Cardiac ventricle fibroblast (primary cell): ENCODE results near the genes KRT40, KRTAP2-2, KRTAP4-9, KRTAP9-3, KRTAP17-1 and KRT14.

DNA sequence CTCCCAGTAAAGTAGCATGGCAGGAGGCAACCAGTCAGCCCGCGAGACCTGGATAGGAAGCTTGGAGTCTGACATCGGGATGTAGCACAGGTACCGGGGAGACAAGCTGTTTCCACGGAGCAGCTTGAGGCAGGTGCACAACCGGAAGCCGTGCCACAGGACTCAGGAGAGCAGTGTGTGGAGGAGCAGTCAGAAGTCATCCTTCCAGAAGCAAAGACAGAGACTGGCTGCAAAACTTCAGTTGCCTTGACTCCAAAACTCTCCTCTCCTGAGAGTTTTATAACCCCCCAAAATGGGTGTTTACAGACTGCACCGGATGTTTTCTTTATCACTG, at the start of gene KRT40:
TSS of gene KRT40 (minus strand) at position 253 of the 334 bp plus-strand sequence.
- RAMPAGE, long total RNA, result no peak

DNA sequence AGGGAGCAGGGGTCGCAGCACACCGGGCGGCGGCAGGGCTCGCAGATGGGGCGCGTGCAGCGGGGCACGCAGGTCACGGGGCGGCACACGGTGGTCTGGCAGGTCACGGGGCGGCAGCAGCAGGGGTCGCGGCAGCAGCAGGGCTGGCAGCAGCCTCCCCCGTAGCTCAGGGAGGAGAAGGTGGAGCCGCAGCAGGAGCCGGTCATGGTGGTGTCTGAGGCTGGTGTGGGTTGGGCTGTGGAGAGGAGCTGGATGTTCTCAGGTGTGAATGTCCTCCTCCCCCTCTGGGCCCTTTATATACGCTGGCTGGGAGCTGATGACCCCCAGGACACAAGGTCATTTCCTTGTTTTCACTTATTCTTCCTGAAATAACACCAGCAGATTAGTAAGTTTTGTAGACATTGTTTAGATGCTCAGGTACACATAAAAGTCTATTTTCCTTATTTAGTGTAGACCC, at the start of gene KRTAP2-2:
TSS of gene KRTAP2-2 (minus strand) at position 225 of the 457 bp plus-strand sequence.
- RAMPAGE, long total RNA, result no peak

- RAMPAGE, long total RNA, result no peak
These were observed 600 bp downstream of the KRTAP2-3 start for GRCh38 chr17:41059121-41059907.

DNA sequence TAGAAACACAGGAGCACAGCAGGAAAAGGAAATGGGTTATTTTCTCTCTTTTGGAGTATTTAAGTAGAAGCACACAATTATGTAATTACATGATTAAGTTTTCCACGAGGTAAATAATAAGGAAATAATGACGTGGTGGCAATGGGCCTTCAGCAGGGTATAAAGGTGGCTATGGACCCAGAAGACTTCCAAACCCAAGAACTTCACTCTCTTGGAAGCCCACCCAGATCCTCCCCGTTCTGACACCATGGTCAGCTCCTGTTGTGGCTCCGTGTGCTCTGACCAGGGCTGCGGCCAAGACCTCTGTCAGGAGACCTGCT, at the start of gene KRTAP4-9:
TSS of gene KRTAP4-9 (plus strand) at position 248 of the 320 bp plus-strand sequence.
- RAMPAGE, long total RNA, result no peak

GRCh38 chr17:41117839-41118195, 356 bp downstream of the KRTAP4-11 start:
- RAMPAGE, long total RNA, result no peak

DNA sequence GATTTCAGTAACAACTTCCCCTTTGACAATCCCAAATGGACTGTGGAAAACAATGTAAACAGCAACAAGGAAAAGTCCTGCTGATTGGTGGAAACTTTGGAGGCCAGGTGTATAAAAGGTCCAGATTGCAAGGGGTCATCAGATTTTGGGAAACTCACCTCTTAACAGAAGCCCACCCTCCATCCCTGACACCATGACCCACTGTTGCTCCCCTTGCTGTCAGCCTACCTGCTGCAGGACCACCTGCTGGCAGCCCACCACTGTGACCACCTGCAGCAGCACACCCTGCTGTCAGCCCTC, at the start of gene KRTAP9-3:
TSS of gene KRTAP9-3 (plus strand) at position 141 of the 300 bp plus-strand sequence.
- RAMPAGE, long total RNA, result no peak

DNA sequence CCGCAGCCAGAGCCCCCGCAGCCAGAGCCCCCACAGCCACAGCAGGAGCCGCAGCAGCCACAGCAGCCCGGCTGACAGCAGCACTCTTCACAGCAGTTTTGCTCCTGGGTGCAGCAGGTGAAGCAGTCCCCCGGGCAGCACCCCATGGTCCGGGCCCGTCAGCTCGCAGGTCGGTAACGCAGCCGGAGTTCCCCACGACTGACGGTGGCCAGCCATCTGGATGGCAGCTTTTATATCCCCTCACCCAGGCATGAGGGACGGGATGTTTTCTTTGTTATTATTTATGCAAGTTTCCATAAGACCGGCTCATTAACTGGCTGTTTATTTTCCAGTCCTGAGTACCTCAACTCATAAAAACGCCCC, at the start of gene KRTAP17-1:
TSS of gene KRTAP17-1 (minus strand) at position 206 of the 363 bp plus-strand sequence.
- RAMPAGE, long total RNA, result no peak

DNA sequence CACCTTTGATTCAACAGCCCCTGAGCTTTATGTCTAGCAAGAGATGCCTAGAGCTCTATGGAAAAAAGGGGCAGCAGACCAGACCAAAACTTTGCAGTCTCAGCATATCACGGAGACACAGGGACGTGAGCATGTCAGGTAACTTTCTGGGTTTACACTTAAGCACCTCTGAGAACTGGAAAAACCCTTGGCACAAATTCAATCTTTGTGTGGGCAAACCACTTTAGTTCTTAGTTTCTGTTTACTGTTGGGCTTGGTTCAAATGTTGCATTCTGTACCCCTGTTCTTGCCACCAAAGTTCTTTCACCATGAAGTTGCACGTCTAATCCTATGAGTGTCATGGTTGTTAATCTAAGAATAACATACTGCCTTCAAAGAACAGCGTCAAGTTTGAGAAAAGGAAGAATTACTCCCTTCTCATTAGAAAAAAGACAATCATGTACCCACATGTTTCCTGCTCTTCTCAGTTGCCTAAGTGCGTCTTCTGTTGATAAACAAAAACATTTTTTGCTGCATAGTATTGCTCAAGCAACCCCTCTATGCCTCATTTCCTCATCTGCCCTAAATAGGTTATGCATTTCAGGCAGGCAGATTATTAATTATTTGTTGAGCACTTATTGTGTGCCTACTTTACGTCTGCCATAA, 11.6 kb downstream of the KRT33A start:
- RAMPAGE, long total RNA, result no peak

- RAMPAGE, long total RNA, result no peak
These were observed 8.4 kb downstream of the KRT37 start for GRCh38 chr17:41415809-41416487.

GRCh38 chr17:41510296-41510836, 5.0 kb upstream of the KRT13 start:
- RAMPAGE, long total RNA, result no peak

DNA sequence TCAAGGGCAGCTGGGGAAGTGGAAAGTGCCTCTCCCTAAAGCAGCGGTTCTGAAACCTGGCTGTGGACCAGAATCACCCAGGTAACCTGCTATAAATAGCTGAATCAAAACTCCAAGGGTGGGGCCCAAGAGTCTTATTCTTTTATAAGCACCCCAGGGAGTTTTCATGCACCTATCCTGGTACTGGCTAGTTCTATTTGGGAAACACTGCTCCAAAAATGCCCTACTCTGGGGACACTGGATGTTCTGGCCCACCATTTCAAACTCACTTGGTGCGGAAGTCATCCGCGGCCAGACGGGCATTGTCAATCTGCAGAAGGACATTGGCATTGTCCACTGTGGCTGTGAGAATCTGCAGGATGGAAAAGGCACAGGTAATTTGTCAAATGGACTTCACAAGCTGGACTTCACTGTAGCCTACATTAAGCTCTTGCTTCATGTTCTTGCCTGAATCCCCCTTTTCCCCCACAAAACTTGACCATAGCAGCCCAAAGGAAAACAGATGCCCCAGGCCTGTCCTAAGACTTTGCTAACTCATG, 1.9 kb downstream of the KRT14 start:
- RAMPAGE, long total RNA, result no peak

- RAMPAGE, long total RNA, result no peak
These were observed at the start of gene KRT14 for GRCh38 chr17:41586134-41586974. Gene KRT14 (minus strand): TSS chr17:41586895.

DNA sequence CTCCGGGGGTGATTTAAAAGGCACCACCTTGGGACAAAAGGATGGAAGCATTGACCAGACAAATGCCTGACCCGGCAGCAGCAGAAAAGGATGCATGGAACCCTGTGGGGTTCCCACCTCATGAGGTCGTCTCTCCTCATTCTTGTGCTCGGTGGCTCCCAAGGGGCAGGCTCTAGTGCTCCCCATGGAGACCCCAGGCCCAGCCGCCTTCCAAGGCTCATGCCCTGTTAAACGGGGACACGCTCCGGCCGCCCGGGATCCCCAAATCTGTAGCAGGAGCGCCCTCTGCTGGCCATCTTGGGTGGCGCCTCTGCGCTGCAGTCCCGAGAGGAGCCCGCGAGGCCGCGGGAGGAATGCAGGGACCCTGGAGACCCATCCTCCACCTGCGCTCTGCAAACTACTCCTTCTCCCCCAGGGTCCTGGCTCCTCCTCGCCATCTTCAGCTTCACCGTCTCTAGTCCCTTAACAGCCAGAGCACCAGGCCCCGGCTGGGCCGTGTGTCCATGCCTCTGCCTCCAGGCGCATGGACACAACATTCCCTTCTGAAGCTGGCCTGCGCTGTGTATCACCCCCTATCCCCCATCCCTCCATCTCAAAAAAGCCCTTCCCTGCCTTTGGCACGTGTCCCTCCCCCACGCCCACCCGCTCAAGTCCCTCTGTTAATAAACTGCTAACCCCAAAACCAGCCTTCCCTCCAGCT, 23.6 kb upstream of the KRT17 start:
- RAMPAGE, long total RNA, result no peak

- RAMPAGE, long total RNA, result no peak
These were observed 32.0 kb upstream of the KRT17 start for GRCh38 chr17:41656339-41656838.

- RAMPAGE, long total RNA, result no peak
These were observed 6.5 kb upstream of the GAST start for GRCh38 chr17:41705682-41706016.

GRCh38 chr17:41750797-41751533, 16.5 kb upstream of the HAP1 start:
- RAMPAGE, long total RNA, result no peak

GRCh38 chr17:41793684-41793810, 7.0 kb upstream of the JUP start:
- RAMPAGE, long total RNA, result no peak

DNA sequence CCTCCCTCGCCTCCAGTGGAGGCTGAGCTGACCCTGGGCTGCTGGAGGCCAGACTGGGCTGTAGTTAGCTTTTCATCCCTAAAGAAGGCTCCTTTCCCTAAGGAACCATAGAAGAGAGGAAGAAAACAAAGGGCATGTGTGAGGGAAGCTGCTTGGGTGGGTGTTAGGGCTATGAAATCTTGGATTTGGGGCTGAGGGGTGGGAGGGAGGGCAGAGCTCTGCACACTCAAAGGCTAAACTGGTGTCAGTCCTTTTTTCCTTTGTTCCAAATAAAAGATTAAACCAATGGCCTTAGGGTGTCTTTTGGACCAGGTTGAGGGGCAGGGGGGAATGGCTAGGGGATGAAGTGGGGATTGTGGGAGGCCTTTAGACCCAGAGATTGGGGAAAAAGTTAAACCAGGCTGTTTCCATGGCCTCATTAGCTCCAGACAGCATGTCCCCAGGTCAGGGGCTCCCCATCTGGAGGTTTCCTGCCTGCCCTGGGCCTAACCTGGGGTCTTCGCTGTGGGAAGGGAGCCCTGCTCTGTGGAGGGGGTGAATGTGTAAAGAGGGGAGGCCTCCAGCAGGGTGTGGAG, 10.2 kb downstream of the FKBP10 start:
- RAMPAGE, long total RNA, result no peak

DNA sequence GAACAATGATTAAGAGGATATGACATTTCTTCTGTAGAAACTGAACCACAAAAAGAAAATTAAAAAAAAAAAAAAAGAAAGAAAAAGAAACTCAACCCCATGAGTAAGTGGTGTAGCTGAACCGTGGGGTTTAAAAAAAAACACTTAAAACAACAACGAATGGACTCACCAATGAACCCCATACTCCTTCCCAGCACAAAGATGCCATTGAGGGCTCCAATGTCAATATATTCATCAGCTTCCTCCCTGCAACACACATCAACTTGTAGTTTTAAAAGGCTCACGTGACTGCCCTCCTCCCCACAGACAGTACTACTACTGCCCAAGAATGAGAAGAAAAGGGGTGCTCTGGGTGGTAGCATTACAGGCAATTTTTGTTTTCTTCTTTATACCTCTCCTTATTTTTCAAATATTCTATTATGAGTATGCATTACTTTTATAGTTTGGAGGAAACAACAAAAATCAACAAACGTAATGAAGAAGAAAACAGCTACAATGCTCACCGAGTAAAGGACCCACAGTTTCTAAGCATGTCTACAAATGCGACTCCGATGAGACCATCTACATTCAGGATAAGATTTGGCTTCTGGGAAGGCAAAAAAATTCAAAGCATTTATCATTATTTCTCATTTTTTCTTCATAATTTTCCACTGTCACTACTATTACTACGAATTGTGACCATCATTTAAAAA, 3.5 kb upstream of the KLHL11 start:
- RAMPAGE, long total RNA, result no peak

DNA sequence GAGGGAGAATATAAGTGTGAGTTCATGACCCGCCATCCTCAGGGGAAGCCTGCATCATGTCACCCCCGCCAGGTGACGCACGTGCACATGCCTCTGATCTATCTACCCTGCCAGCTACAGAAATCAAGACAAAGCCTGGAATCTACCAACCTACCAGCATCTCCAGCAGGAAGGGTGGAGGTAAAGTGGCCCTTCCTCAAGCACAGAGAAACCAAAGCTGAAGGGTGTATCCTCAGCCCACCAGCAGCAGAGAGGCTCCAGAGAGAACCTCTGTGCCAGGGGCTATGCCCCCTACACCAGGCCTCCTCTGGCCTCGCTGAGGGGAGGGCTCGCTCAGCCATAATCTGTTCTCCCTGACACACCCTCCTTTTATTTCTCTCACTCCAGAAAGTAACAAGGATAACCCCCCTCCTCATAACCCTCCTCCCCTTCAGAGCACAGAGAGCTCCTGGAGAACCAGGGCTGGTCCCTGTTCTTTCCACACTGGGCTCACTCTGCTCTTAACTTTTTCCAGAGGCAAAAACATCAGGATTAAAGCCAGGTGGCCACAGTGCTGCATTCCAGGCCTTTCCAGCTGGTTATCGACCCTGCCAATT, 23.4 kb downstream of the ACLY start:
- RAMPAGE, long total RNA, result no peak